GM06990 (cell line): ENCODE measurements around the gene KCNA5.

- RRBS: no CpG with 5 or more reads among the region's 6 CpGs
These were observed 166.2 kb upstream of the CCND2 start for GRCh38 chr12:4107217-4107918.

GRCh38 chr12:4293377-4294416 lies 20.1 kb downstream of the CCND2 start:
- RRBS: no CpG with 5 or more reads among the region's 28 CpGs

GRCh38 chr12:4959870-4960570 lies 50.3 kb downstream of the KCNA1 start:
- RRBS: no CpG with 5 or more reads among the region's 16 CpGs

DNA sequence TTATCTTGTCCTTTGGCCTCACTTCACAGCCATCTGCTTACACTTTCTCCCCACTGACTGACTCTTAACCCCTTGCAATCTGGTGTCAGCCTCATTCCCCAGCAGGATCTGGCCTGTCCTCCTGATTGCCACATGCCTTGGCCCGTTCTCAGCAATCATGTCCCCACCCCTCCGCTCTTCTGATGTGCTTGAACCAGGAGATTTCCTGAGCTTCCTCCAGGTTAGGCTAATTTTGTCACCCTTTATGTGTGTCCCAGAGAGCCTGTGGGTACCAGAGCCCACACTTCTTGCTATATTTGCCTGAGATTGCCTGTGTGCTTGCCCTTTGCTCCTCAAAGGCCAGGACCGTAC lies 64.6 kb downstream of the KCNA1 start:
- RRBS: no CpG with 5 or more reads among the region's 3 CpGs

- RRBS: 28% methylated on average over 19 of the region's 52 CpGs
These were observed at the start of gene KCNA5 for GRCh38 chr12:5043452-5044243. TSS of gene KCNA5 (plus strand) at chr12:5043879.

DNA sequence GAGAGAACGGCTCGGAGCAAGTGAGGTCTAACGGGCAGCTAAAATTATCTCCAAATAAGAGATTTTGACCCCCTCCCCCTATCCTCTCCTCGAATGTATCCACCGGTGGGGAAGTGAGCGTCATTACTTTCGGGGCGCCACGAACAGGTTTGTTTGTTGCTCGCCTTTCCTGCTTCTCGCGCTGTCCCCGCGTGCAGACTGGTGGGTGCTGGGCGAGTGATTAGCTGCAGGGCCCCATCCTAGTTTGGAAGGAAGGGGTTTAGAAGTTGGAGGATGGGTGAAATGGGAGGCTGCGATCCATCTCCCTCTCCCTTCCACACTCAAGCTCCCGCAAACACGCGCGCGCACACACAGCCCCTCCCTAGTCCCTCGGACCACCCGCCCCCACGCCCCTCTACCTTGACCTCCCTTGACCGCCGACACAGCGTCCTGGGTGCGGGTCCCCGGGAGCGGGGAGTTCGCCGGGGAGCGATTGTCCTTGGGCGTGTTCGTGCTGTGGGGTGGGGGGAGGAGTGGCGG lies 802 bp upstream of the NTF3 start:
- RRBS: no CpG with 5 or more reads among the region's 36 CpGs

- RRBS: no CpG with 5 or more reads among the region's 12 CpGs
These were observed 24.9 kb downstream of the NTF3 start for GRCh38 chr12:5456667-5457437.

DNA sequence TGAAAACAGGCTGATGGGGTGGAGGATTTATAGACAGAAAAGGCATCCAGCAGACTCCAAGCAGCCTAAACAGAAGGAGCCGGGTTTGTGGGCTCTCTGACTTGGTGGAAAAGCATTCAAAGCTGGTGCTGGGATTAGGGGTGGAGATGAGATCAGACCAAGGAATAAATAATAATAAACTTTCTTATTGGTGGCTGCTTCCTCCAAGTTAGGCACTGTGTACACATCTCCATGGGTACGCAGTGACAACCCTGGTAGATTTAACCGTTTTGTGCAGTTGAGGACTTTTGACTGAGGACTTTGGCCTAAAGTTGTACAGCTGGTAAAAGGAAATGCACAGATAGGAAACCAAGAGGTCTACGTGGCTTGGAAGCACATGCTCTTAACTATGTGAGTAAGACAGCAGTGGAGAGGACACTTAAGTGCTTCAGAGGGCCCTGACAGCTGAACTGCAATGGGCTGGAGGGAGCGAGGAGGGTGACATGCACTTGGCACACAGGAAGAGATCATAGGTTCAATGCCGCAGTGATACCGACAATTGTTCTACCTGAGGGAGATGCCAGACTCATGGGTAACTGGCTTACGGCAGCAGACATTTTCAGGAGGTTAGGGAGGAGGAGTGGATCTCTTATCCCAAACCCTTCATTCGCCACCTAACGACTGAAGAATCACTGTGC lies 68.2 kb downstream of the NTF3 start:
- RRBS: no CpG with 5 or more reads among the region's 10 CpGs

DNA sequence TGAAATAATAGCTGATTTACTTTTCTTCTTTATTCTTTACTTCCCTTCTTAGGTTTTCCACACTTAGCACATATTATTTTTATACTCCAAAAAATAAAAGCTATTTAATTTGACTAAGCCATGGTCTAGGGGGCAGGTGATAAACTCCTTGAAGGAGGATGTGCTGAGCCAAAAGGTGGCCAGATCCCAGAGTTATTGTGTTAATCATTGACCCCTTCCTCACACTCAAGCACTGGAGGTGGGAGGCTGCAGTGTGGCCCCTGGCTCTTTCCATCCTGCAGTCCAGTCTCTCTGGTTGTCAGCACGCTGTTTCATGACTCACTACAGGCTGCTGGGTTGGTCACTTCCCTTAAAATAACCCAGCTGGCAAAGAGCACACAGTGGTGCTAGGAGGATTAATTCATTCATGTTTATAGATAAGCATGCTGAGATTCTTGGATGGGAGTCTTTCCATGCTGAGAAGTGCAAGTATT lies 228.9 kb downstream of the ANO2 start:
- RRBS: no CpG with 5 or more reads among the region's 1 CpG

GRCh38 chr12:5874432-5874816 lies 70.6 kb downstream of the ANO2 start:
- RRBS: no CpG with 5 or more reads among the region's 7 CpGs

DNA sequence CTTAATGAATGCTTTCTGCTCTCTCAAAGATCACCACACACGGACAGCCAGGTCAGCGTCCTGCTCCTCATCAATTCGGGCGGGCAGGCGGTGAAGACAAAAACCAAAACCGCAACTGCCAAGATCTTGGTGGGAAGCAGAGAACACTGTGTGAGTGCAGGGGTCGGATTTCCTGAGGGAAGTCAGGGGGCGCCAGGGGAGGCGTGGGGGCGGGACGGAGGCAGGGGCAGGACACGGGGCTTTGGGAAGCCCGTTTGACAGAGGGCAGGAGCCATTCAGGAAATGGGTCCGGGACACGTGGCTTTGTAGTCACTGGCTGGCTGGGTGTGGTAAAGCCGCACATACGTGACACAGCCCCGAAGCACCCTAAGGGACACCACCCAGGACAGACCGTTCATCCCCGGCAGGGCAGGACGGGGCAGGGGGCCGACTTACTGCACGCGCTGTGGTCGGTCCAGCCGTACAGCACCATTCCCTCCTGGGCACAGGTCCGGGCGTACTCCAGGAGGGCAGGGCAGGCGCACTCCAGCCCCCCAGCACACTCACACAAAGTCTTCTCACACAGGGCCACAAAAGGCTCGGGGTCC lies 49.5 kb downstream of the VWF start:
- RRBS: 7% methylated on average over 8 of the region's 30 CpGs

GRCh38 chr12:6084104-6085072 lies 40.1 kb downstream of the VWF start:
- RRBS: no CpG with 5 or more reads among the region's 8 CpGs

DNA sequence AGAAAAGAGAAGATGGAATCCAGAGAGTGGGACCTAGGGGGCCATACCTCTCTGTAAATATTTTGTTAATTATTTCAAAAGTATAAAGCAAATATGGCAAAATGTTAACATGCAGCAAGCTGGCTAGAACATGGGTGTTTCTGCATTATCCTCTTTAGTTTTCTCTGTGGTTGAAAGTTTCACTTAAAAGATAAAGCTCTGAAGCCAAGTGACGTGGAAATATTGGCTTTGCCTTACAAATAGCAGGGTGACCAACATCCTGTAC lies 10.5 kb upstream of the VWF start:
- RRBS: no CpG with 5 or more reads among the region's 1 CpG

DNA sequence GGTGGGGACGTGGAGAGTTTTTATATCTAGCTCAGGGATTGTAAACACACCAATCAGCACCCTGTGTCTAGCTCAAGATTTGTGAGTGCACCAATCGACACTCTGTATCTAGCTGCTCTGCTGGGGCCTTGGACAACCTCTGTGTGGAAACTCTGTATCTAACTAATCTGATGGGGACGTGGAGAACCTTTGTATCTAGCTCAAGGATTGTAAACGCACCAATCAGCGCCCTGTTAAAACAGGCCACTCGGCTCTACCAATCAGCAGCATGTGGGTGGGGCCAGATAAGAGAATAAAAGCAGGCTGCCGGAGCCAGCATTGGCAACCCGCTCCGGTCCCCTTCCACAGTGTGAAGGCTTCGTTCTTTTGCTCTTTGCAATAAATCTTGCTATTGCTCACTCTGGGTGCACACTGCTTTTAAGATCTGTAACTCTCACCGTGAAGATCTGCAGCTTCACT lies 18.2 kb upstream of the VWF start:
- RRBS: no CpG with 5 or more reads among the region's 11 CpGs

- RRBS: no CpG with 5 or more reads among the region's 9 CpGs
These were observed 8.1 kb downstream of the CD9 start for GRCh38 chr12:6208161-6208738.

GRCh38 chr12:6211180-6211705 lies 11.0 kb downstream of the CD9 start:
- RRBS: no CpG with 5 or more reads among the region's 12 CpGs

- RRBS: 6% methylated on average over 2 of the region's 17 CpGs
These were observed 32.5 kb upstream of the PLEKHG6 start for GRCh38 chr12:6277859-6278463.

- RRBS: no CpG with 5 or more reads among the region's 4 CpGs
These were observed 11.8 kb downstream of the PLEKHG6 start for GRCh38 chr12:6322257-6322690.

- RRBS: 16% methylated on average over 20 of the region's 78 CpGs
These were observed 11.8 kb downstream of the SCNN1A start for GRCh38 chr12:6363172-6364341.

- RRBS: no CpG with 5 or more reads among the region's 6 CpGs
These were observed 1.4 kb upstream of the CD27 start for GRCh38 chr12:6443273-6443824.